ENCODE measurements around a stretch of chr2.

GRCh38 chr2:215378824-215379804 is 56.8 kb downstream of the FN1 start:
- PRO-cap, result no peak

DNA sequence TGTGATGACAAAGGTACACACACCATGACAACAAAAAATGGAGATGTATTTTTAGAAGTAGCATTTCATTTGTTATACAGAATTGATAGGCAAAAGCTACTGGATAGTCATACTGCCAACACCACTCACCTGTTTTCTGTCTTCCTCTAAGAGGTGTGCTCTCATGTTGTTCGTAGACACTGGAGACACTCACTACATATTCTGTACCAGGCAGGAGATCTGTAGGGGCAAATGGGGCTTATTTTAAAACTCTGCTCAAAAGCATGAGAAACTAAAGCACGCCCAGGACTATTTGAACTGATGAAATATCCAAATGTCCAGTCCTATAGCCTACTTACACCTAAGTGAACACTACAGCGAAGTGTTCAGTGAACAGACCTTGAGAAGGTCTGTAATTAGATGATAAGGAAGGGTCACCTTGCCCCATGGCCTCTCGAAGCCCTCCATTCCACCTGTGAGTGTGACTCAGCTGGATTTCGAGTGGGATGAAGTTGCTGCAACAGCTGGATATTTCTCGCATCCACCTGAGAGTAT is 47.7 kb downstream of the FN1 start:
- PRO-cap, result no peak

GRCh38 chr2:215414647-215415200 is 21.1 kb downstream of the FN1 start:
- PRO-cap, result no peak

DNA sequence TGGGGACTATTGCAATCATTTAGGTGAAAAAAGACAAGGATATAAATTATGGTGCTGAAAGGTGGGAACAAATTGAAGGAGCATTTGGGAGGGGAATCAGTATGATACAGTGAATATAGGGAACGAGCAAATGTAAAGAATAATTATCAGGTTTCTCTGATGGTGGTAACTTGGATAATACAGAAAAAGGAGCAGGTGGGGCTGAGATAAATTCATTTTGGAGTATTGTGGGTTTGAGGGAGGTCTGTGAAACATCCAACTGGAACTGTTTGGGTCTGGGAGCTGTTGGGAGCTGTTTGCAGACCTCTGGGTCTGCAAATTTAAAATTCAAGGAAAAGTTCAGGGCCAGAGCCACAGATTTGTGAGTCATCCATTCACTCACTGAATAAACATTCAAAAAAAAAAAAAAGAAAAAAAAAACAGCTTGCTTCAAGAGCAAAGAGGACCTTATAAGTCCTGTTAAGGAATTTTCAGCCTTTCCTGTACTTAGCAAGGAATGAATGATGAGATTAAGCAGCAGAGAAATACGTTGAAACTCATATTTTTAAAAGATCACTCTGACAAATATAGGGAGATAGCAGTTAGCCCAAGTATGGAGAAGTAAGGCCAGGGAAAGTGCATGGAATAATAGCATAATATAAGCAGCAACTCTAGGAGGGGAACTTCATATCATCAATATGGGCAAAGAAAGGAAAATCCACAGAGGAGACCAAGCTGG is 257.6 kb upstream of the FN1 start:
- PRO-cap, result no peak

DNA sequence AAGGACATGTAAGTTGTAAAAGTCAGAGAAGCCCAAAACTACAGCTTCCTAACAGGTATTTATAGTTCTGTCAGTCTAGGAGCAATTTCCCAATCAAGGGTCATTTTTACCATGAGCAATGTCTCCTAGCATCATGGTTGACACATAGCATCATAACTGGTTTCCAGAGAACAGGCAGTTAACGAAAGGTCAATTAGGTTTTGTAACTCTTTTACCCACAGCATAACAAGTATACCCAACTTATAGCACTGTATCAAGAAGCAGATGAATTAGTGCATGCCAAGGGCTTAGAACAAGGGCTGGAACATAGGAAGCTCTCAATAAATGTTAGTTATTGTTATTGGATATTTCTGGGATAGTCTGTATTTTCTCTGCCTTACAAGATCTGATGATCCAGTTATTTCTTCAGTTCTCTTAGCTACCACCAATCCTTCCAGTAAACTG is 110.1 kb downstream of the MREG start:
- PRO-cap, result no peak

- PRO-cap, result no peak
These were observed 815 bp upstream of the XRCC5 start for GRCh38 chr2:216108295-216108770.

- PRO-cap, result no peak
These were observed 21.3 kb downstream of the XRCC5 start for GRCh38 chr2:216130237-216131007.

- PRO-cap, result no peak
These were observed 6.4 kb upstream of the RPL37A start for GRCh38 chr2:216492204-216492656.

- PRO-cap, result no peak
These were observed 13.8 kb upstream of the IGFBP2 start for GRCh38 chr2:216619138-216620167.

GRCh38 chr2:216672341-216673263 is 22.7 kb downstream of the IGFBP5 start:
- PRO-cap, result no peak

GRCh38 chr2:216717360-216717756 is 22.0 kb upstream of the IGFBP5 start:
- PRO-cap, result no peak

GRCh38 chr2:216810453-216810961 is 49.4 kb downstream of the TNP1 start:
- PRO-cap, result no peak

DNA sequence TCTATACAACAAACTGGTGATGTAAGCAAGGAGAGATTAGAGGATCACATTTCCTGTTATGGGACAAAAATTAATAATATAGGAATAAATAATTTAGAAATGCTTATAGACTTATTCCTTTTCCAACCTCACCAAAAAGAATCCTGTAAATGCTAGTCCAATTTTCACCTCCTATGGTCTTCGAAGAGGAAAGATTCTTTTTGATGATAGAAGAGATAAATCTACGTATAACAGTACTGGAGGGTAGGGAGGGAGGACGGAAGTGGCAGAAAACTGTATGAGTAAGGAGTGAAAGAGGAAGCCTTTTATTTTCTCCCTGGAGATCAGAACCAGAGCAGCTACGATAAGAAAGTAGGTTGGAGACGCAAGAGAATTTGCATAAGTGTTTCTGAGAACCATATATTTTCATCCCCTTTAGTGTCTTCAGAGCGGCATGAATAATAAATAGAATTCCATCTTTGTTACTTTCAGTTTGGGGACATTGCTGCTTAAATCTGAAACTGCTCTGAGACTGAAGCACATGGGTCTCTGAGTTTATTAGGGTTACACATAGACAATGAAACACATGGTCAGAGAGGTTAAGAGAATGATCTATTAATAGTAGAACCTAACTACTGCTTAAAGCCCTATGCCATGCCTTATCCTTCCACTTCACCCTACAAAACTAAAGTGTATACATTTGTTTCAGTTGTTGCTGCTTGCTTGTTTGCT is 230.1 kb upstream of the TNP1 start:
- PRO-cap, result no peak

GRCh38 chr2:217174399-217174714 is 314.5 kb upstream of the TNP1 start:
- PRO-cap, result no peak

DNA sequence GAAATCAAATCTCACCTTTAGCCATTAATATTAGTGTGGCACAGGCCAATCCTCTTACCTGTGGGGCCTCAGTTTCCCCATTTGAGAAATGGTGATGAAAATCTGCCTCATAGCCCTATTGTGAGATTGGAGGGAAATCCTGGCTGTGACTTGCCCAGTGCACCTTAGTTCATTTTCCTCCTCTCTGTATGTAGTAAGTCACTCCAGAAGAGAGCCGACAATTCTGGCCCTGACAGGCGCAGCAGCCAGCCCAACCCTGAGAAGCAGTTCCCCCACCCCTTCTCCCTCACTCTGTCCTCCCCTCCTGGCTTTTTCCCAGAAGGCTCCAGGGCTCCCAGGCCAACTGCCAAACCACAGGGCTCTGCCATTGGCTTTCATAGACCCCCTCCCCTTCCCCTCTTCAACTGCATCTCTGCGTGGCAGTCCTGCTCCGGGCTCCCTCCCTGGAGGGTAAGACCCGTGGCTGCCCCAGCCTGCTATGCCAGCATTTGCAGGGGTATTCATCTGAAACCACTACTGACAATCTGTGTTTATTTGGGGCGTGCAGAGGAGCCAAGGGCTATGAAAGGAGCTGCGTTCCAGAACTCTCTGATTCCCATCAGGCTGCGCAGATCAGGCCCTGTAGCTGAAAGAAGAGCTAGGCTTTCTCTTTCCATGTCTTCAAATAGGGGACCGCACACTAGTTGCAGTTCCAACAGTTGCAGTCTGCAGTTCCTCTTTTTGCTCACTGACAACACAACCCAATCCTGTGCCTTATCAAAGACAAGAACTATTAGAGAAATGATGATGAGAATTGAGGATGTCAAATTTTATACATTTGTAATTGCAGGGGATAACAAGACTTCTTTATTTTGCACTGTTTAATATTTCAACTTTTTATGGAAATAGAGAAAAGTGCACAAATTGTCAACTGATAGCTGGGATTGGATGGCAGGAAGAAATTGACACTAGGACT is 388.6 kb upstream of the TNP1 start:
- PRO-cap, result bidirectional peak, plus-strand start at position 422 of the sequence, minus-strand start at position 225 of the sequence

DNA sequence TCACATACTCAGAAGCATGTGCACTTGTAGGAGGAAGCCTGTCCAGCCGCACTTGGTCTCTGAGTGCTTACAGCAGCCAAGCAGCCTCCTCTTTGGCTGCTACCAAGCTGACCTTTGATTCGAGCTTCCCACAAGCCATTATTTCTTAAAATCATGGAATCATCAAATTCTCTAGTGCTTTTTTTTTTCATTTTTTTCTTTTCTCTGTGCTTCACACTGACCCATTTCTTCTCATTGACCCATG is 550.1 kb upstream of the TNP1 start:
- PRO-cap, result no peak

DNA sequence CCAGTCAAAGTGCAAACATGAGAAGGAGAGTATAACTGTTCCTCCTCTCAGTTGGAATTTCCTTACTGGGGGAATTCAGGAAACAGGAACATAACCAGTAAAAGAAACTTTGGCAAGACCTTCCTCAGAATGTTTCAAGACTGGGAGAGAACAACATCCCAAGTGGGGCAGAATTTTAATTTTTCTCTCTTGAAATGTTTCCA is 552.4 kb upstream of the TNP1 start:
- PRO-cap, result no peak

DNA sequence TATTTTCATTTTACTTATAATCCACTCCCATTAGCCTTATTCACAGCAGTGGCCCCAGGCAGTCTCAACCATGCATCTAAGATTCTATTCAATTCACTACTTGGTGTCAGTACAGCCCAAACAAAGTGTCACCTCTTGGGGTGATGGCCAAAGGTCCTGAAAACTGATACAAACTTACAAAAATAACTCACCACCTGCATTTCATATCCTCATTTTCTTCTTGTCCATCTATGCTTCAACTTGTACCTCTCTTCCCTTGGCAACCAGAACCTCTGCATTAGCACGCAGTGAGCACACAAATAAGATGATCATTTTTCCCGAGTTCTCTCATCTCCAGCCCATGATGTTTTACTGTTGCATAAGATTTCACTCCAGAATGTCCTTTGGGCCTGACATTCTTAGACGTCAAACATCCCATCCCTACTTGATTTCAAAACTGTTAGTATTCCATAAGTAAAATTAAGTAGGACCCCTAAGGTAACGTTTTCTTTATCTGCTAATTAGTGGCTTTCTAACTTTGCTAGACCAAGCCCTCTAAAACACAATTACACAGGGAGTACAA is 559.3 kb upstream of the TNP1 start:
- PRO-cap, result no peak

- PRO-cap, result no peak
These were observed 492.0 kb downstream of the TNS1 start for GRCh38 chr2:217510741-217511262.

- PRO-cap, result no peak
These were observed 447.2 kb downstream of the TNS1 start for GRCh38 chr2:217555744-217555920.